Jurkat, Clone E6-1 (cell line): ENCODE measurements around the genes CLTB, GPRIN1, NSD1 and GRK6.

DNA sequence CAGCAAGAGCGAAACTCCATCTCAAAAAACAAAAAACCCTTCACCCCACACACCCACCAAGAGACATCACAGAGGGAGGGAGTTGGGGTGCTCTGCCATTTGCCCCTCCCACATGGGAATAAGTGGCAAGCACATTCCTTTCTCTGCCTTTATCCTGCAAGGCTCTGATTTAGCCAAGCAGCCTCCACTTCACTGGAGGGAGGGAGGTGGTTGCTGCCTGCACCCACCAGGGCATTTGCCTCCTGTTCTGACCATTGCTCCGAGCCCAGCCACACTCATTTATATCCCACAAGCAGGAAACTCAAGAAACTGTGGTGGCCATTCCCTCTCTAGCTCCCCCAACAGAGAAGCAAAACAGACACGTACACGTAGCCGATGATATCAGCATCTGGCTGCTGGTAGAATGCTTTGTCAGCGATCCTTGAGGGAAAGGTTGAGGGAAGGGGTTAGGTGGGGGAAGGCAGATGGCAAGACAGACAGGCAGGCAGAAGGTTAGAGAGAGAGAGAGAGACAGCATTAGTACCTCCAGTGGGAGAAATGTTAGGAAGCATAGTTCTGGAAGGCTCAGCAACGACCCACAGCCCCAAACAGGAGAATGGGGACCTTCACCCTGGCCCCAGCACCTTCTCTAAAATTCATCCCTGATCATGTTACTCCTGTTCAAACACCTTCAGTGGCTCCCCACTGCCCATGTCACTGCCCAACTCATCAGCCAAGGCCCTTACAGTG is 7.7 kb downstream of the HIGD2A start:
- RRBS = no CpG with 5 or more reads among the region's 7 CpGs

DNA sequence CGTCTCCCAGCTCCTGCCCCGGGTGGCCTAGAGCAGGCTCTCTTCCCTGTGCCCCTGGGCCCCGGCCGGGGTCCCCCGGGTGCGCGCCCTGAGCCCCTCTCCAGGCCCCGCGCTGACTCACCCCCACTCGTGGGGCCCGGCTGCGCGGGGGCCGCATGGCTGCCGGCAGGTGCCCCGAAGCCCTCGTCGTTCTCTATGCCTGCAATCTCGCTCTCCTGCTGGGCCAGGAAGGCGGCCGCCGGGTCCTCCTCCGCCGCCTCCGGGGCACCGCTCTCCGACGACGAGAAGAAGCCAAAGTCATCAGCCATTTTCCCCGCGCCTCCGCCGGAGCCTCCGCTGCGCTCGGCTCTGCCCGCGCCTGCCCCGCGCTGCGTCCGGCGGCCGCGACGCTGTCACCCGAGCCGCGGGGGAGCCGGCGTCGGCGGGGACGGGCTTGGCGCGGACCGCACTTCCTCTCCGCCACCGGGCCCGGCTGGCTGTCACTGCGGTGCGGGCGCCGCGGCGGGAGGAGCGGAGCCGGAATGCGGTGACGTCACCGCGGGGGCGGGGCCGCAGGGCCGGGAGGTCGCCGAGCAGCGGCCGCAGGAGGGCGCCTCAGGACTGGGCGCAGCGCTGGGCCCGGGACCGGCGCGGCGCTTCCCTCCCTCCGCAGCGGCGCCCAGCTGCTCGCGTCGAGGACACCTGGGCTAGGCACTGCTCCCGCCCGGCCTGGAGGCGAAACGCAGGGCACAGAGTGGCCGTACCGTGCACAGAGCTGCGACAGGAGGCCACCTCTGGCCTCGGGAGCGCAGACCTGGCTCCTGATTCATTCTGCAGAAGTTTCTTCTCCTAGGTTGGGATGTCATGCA is at the start of gene CLTB:
TSS of gene CLTB (minus strand) at position 484 of the 848 bp plus-strand sequence.
- RRBS = 2% methylated on average over 85 of the region's 102 CpGs

DNA sequence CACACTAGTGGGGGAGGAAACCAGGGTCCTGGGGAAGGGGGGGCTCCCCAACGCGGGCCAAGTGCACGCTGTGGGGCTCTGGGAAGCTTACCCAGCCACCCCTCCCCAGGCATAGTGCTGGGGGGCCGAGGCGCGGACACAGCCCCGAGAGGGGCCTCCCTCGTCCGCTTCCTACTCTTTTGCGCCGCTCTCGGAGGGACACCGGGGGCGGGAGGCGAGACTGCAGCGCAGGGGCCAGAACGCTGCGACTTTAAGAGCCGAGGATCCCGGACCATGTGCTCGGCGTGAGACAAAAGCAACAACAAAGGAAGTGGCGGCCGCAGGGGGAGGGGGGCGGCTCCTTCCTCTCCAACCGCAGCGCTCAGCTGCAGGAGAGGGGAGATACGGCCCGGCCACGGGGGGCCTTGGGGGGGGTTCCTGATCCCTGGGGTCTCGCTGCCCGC is 809 bp downstream of the RNF44 start:
- RRBS = 1% methylated on average over 8 of the region's 32 CpGs

- RRBS = 7% methylated on average over 87 of the region's 138 CpGs
Observed at GRCh38 chr5:176609259-176610437, at the start of gene GPRIN1. Gene GPRIN1 (minus strand): TSS chr5:176610156.

DNA sequence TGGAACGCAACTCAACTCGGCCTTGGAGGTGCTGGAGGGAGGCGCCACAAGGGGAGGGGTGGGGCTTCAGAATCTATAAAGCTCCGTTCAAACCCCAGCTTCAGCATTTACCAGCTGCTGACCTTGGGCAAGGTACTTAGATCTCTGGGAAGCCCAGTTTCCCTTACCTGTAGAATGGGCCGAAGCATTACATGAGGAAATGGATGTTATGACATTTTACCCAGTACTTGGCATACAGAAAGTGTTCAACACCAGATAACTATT is 1.4 kb downstream of the SNCB start:
- RRBS = no CpG with 5 or more reads among the region's 5 CpGs

DNA sequence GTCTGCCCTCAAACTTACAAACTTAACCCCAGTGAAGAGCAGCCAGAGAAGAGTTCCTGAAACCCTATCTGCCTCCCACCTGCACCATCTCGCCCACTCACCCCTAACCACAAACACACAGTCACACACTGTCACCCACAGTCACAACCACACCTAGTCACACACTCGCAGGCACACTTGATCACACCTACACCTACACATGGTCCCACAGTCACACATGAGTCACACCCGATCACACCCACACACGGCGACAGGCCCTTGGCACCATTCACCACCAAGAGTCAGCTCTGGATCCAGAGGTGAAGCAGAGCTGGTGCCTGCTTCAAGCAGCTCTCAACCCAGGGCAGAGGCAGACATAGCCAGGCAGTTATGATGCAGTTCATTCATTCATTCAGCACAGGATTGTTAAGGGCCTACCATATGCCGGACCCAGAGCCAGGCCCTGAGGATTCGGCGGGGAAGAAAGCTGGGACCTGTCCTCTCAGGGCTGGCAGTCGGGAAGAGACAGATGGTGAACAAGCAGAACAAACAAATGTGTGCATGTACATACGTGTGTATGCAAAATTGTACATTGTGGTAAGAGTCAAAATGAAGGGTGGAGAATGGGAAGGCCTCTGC is 6.2 kb downstream of the TSPAN17 start:
- RRBS = no CpG with 5 or more reads among the region's 10 CpGs

DNA sequence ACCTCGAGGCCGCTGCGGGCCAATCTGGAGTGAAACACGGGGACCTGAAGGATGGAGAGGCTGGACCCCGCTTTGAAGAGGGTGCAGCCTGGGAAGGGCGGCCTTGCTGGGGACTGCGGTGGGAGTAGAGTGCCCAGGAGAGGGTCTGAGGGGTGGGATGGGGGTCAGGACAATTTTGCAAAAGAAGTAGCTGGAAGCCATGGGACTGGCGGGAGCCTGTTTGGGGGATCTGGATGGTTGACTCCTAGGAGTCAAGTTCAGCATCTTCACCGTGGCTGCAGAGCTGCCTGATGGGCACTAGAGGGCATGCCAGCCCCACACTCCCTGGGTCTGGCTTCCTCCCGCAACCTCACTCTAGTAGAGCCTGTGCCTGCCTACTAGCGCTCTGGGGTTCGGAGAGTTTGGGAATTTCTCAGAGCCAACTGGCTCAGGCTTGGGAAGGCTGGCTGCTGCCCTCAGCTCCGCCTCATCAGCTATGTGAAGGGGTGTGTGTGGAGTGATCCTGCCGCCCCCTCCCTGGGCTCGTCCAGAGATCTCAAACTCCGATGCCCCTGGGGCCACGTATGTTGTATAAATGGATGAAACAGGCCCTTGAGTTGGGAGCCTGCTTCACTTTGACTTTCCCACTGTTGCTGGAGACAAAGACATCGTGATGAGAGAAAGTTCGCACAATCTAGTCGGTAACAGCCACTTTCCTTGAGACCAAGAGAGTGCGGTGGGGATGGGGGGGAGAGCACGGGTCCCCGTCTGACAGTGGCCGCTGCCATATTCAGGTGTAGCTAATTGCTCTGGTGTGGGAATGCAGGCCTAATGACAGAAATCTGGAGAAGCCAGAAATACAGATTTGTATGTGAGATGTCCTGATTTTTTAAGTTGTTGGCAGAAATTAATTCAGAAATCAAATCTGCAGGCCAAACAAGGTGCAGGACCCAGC is 10.9 kb downstream of the TSPAN17 start:
- RRBS = no CpG with 5 or more reads among the region's 24 CpGs

DNA sequence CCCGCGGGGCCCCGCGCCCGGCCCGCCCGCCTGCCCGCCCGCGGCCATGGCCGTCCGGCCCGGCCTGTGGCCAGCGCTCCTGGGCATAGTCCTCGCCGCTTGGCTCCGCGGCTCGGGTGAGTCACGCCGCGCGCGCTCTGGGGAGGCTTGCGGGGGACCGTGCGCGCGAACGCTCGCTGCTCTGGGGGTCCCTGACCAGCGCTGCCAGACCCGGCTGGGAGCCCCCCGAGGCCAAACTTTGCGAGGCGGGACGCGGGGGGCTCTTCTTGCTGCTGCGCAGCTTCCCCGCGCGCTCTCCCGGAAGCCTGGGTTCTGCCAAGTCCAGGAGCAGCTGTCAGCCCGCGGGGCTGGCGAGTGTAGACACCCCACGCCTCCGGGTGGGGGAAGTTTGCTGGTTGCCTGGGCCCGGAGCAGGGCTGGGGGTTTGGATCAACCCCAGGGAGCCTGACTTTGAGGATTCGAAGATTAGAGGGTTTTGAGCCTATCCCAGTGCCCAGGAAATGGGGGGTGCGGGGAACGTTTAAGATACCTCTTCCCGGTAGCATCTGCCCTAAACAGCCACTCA is 428 bp downstream of the UNC5A start:
- RRBS = 31% methylated on average over 22 of the region's 53 CpGs

GRCh38 chr5:176817485-176817847 is 7.1 kb downstream of the UNC5A start:
- RRBS = 28% methylated on average over 22 of the region's 38 CpGs

- RRBS = 16% methylated on average over 42 of the region's 61 CpGs
Observed at GRCh38 chr5:176817848-176818820, 7.8 kb downstream of the UNC5A start.

DNA sequence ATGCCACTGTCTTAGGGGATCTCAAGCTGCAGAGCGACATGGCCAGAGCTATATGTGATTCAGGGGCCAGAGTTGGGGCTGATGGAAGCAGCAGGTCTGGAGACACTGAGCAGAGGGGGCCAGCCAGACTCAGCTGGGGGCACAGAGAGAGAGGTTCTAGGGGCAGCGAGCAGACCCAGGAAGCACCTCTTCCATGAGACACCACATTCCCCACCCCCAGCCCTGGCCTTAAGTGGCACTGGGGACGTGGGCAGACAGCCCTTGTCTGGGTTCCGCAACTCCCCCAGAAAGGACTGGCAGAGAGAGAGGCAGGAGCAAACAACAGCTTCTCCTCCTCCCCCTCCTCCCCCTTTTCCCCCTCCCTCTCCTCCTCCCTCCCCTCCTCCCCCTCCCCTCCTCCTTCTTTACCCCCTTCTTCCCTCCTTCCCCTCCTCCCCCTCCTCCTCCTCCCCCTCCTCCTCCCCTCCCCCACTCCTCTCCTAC is 35.7 kb downstream of the HK3 start:
- RRBS = no CpG with 5 or more reads among the region's 4 CpGs

- RRBS = no CpG with 5 or more reads among the region's 3 CpGs
Observed at GRCh38 chr5:176936502-176937062, 37.4 kb upstream of the HK3 start.

DNA sequence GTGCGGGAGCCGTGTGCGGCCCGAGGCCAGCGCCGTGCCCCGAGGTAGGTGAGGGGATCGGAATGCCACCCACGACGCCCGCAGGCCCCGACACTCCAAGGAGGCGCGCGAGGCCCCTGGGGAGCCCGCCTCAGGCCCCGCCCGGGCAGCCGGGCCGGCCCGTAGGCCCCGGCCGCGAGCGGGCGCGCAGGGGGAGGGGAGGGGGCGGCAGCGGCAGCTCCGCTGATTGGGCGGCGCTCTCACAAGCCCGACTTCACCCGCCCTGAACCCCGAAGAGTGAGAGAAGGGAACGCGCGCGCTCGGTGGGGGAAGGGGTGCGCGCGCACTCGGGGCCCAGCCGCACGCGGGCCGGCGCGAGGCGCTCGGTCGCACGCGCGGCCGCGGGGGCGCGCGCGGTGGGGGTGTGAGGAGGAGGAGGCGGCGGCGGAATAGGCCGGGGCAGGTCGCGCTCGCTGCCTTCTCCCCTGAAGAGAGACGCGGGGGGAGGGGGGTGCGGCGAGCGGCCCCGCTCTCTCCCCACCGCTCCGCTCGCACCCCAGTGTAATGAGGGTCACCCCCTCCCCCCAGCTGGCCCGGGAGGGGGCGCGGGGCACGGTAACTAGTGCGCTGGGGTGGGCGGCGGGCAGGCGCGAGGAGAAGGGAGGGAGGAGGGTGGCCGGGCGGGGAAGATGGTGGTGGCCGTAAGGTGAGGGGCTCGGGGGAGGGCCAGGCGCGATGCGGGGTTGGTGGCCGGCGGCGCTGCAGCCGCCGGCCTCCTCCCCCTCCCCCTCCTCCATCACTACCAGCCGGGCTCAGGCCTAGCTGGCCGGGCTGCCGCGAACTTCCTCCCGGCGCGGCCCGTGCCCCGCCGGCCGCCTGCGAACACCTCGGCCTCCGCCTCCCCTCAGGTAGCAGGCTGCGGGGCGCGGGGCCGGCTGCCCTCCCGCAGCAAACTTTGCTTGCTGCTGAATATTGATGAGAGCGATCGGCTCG is at the start of gene NSD1:
TSS of gene NSD1 (plus strand) at position 415 of the 972 bp plus-strand sequence.
- RRBS = 3% methylated on average over 37 of the region's 121 CpGs

GRCh38 chr5:177309371-177309750 is 2.3 kb downstream of the MXD3 start:
- RRBS = no CpG with 5 or more reads among the region's 9 CpGs

DNA sequence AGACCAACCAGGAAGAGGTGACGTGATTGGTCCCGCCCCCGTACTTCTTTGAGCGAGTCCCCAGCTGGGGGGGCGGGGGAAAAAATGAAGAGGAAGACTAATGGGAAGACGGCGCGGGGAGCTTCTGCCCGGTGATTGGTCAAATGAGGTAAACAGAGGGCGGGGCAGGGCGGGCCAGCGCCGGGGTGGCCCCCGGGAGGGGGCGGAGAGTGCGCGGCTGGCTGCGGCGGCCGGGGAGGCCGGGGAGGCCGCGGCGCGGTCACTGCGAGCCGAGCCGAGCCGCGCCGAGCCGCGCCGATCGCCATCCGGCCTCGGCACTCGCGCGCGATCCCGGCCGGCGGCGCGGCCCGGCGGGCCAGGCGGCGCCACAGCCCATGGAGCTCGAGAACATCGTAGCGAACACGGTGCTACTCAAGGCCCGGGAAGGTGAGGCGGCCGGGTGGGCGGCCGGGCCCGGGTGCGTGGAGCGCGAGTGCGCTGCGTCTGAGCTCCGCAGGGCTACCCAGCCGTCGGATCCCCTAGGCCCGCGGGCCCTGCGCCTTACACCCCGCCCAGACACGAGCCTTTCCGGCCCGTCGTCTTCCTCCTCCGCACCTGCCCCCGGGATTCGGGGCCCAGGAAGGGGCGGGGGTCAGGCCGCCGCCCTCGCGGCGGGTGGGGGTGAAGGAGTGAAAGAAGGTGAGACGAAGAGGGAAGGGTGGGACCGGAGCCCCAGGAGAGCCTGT is at the start of gene GRK6:
TSS of gene GRK6 (plus strand) at position 205 of the 725 bp plus-strand sequence.
- RRBS = 2% methylated on average over 33 of the region's 87 CpGs

DNA sequence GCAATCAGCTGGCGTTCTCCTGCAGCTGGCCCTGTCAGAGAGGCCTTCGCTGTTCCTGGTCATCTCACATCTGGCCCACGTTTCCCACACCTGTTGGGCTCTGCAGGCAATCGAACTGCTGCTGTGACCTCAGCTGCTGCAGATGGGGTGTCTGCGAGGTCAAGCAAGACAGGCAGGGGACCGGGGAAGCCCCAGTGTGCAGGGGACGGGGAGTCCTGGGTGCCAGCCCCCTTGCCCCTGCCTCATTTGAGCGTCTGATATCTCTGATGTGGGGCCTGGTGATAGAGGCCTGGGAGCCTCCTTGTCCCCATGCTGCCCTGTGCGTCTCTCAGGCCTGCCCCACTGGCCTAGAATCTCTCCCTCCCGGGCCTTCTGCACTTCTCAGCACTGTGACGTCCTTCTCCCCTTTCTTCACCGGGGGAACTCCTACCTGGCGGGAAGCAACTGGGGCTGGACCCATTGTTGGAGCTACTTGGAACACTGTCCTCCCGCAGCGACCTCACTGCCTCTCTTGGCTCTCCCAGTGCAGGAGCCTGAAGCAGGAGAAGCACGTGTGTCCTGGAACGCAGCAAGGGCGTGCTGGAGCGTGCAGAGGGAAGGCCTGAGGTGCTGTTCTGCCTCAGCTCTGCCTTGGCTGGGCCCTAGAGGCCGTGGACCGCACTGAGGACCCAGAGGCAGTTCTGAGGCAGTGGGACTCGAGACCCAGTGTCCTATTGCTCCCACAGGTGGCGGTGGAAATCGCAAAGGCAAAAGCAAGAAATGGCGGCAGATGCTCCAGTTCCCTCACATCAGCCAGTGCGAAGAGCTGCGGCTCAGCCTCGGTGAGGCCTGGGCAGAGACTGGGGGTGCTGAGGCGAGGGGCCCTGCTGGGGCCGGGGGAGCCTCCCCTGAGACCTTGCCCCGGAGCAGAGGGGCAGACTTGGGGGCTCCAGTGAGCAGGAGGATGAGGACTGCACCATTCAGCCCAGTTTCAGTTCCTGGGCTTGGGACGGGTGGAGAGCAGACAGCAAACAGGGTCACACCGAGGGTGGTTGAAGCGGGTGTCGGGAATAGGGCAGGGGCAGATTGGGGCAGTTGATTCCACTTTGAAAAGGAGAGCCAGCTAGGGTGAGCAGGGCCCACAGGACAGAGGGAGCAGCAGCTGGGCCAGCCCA is 4.0 kb downstream of the GRK6 start:
- RRBS = no CpG with 5 or more reads among the region's 35 CpGs

GRCh38 chr5:177447488-177448371 is 1.1 kb downstream of the PRR7 start:
- RRBS = no CpG with 5 or more reads among the region's 32 CpGs

- RRBS = 3% methylated on average over 8 of the region's 31 CpGs
Observed at GRCh38 chr5:177456128-177456795, 9.6 kb downstream of the PRR7 start.

DNA sequence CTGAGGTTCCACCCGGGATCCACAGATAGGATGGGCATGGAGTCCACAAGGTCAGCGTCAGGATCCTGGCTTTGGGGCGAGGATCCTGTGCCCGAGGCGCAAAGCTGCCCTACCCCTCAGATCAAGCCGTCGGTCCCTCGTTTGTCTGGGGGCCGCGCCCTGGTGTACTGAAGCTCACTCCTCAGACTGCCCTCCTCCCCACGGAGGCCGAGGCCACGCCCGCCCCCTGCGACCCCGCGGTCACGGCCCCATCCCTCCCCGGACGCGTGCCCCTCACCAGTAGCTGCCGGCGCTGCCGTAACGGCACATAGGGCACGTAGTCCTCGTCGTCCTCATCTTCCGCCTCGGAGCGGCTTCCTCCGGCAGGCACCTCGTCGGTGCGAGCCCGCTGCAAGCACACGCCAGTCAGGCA is 307 bp downstream of the DDX41 start:
- RRBS = 3% methylated on average over 11 of the region's 37 CpGs

DNA sequence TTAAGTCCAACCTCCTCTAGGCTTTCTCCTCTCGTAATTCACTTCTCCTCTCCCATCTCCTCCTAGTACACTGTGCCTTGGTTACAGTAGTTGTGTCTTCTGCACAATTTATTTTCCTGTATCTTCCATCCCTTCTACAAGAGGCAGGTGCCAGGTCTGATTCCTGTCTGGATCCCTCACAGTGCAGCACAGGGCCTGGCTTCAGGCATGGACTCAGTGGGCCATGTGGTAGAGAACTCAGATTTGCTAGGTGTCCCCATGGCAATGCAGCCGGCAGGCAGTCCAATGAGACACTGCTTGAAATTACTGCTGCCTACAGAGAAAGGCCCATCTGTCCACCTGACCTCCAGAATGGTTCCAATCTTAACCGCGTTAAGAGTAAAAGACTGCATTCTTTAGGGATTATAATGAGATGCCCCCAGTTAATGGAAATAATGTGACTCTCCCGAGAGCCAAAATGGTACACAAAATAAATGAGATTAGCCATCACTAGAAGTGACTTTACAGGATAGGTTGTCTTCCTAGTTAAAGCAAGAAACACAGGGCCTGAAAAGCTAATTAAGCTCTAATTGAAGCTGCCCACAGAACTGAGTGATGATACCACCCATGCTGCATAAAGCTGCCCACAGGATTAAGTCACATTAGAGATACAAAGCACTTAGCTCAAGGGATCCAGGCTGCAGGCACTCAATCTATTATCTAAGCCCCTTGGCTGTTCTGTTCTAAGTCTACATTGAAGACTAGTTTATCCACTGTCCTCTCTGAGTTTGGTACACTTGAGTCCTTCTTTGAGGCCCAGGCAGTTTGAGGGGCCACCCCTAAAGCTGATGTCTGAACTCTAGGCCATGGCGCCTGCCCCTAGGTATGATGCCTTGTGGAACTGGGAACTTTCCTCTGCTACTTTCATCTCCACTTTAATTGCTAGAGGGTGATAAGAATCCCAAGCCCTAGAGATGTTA is 11.4 kb downstream of the FAM193B start:
- RRBS = no CpG with 5 or more reads among the region's 6 CpGs